Cardiac ventricle fibroblast (primary cell): ENCODE measurements around the genes CASKIN2 and SMIM5.

DNA sequence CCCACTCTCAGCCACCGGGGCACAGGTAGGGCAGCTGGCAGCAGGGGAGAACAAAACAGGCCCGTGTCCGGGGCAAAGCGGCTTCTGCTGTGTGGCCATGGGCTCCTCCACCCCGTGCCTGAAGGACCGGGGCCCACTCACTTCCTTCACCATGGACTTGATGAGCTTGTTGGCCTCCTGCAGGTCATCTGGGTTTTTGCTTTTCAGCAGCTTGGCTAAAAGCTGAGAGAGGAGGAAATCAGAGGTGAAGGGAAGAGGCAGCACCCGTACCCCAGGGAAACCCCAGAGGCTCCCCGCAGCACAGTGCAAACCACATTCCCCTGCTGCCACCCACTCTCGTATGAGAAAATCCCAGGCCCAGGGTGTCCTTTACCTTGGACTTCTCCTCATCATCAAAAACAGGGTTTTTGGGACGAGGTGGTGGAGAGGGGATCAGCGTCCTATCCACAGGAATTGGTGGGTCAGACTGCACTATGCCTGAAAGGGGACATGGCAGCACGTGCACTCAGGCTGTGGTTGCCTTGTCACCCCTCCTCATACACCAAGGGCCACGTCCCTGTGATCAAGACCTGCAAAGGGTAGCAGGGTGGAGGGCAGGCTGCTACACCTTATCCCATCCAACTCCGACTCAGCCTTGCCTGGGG lies 18.6 kb downstream of the GGA3 start:
- RAMPAGE, long total RNA = no peak

DNA sequence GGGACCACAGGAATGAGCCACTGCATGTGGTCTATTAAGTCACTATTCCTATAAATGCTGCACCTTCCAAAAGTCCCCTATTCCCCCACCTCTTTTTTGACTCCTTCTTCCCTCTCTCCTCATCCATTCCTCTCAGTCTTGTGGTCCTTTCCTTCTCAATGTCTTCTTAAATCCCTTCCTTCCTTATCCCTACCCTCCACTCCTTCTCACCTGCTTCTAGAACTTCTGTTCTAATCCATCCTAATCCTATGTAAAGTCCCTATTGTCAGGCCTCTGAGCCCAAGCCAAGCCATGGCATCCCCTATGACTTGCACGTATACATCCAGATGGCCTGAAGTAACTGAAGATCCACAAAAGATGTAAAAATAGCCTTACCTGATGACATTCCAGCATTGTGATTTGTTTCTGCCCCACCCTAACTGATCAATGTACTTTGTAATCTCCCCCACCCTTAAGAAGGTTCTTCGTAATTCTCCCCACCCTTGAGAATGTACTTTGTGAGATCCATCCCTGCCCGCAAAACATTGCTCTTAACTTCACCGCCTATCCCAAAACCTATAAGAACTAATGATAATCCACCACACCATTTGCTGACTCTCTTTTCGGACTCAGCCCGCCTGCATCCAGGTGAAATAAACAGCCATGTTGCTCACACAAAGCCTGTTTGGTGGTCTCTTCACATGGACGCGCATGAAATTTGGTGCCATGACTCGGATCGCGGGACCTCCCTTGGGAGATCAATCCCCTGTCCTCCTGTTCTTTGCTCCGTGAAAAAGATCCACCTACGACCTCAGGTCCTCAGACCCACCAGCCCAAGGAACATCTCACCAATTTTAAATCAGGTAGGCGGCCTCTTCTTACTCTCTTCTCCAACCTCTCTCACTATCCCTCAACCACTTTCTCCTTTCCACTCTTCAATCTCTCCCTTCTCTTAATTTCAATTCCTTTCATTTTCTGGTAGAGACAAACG lies 8.8 kb downstream of the GGA3 start:
- RAMPAGE, long total RNA = no peak

DNA sequence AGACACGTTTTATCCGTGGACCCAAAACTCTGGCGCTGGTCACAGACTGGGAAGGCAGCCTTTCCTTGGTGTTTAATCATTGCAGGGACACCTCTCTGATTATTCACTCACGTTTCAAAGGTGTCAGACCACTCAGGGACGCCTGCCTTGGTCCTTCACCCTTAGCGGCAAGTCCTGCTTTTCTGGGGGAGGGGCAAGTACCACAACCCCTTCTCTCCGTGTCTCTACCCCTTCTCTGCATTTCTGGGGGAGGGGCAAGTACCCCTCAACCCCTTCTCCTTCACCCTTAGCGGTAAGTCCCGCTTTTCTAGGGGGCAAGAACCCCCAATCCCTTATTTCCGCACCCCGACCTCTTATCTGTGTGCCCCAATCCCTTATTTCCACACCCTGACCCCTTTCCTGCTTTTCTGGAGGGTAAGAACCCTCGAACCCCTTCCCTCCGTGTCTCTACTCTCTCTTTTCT lies 8.0 kb downstream of the GGA3 start:
- RAMPAGE, long total RNA = no peak

DNA sequence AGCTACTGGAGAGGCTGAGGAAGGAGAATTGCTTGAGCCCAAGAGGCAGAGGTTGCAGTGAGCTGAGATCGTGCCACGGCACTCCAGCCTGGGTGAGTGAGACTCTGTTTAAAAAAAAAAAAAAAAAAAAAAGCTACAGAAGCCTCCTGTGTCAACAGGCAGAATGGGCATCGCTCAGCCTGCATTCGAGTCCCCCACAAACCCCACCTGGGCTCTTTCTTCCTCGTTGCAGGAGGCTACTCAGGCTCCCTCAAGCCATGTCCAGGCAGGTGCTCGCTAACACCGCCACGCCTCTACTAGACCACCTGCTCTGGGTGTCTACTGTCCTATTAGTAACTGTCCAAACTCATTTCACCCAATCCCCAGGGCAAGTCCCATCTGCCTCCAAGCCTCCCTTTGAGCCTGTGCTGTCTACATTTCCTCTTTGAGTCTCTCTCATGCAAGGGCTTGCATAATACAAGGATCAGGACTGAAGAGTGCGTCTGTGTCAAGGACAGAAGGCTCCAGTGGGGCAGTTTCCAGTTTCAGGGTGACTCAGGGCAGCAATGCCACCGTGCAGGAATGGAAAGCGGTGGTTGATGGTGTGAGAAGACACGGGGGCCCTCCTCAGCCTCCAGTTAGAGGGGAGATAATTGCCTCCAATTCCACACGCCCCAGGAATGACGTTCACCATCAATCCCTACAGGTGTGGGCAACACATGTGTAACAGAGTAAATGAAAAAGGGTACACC lies 24.5 kb upstream of the SLC25A19 start:
- RAMPAGE, long total RNA = no peak

DNA sequence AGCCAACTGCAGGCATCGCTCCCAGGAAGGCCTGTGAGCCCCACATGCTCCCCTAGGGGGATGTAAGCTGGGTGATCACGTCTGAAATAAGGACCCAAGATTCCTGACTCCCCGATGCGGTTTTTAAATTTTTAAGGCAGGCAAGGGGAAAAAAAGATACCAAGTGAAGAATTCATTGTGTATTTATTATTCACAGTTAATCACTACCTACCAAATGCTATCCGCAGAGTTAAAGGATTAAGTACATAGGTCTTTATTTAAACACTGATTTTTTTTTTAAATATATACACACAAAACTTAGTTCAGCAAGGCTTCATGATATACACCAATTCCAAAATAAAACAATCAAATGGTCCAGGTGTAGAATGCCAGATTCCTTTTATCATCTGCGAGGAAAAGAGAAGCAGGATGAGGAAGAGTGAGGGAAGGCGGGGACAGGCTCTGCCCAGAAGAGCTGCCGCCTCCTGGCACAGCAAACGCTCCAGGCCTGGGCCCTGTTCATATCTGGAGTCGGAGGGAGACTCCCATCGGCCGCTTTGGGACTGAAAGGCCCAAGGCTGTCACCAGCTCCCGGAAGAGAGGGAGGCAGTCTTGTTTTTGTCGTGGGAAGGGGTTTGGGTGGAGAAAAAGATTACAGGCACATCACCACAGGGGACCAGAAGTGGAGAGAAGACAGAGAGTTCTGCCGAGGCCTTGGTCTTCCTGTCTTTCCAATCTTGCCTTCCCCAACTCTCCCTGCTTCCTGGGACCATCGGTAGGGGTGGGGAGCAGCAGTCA lies 28.9 kb upstream of the SLC25A19 start:
- RAMPAGE, long total RNA = no peak

GRCh38 chr17:75318689-75319602 lies 29.7 kb upstream of the SLC25A19 start:
- RAMPAGE, long total RNA = no peak

- RAMPAGE, long total RNA = no peak
These were observed 53.4 kb downstream of the GRB2 start for GRCh38 chr17:75351765-75352727.

- RAMPAGE, long total RNA = no peak
These were observed 12.4 kb downstream of the GRB2 start for GRCh38 chr17:75393136-75393444.

GRCh38 chr17:75515196-75516030 lies at the start of gene CASKIN2:
Gene CASKIN2 (minus strand): TSS chr17:75515537.
- RAMPAGE, long total RNA = no peak

DNA sequence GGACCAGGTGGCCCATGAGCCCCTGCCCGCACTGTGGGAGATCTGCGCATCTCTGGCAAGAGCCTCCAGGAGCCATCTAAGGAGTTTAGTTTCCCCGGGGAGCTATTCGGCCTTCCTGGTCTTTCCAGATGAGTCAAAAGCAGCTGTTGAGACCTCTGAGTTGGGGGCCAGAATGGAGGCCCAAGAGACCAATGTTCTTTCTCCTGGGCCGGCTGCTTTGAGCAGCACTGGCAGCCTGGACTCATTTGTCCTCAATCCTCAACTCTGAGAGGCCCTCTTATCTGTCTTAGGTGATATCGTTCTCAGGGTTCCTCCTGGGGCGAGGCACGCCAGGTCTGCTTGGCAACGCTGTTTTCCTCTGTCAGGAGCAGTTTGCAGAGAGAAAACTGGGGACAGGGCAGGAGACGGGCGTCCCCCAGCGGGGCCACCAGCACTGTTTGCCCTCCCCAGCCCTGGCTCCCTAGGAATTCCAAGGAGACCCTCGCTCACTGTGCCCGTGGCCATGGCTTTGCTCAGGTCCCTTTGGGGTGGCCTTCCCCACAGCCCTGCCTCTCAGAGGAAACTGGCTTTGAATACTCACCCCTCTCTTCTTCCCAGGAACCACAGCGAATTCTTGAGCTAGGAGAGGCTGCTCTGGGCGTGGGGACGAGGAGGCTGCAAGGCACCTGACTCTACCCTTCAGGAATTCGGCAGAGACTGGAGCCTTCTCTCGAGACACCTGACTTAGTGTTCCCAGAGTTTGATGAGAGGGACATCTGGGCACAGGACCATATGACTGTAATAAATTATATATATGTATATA lies 6.0 kb downstream of the LLGL2 start:
- RAMPAGE, long total RNA = no peak

- RAMPAGE, long total RNA = no peak
These were observed 16.5 kb downstream of the MYO15B start for GRCh38 chr17:75603796-75604745.

- RAMPAGE, long total RNA = no peak
These were observed 7.5 kb upstream of the SMIM5 start for GRCh38 chr17:75625650-75626290.

- RAMPAGE, long total RNA = no peak
These were observed at the start of gene SMIM5 for GRCh38 chr17:75633348-75634324. Gene SMIM5 (plus strand): TSS chr17:75633434.

- RAMPAGE, long total RNA = no peak
These were observed 6.0 kb upstream of the SMIM6 start for GRCh38 chr17:75639797-75640682.

GRCh38 chr17:75642304-75642783 lies 3.7 kb upstream of the SMIM6 start:
- RAMPAGE, long total RNA = no peak

GRCh38 chr17:75694455-75695070 lies 26.7 kb upstream of the ITGB4 start:
- RAMPAGE, long total RNA = no peak

GRCh38 chr17:75722023-75722636 lies 871 bp downstream of the ITGB4 start:
- RAMPAGE, long total RNA = no peak

DNA sequence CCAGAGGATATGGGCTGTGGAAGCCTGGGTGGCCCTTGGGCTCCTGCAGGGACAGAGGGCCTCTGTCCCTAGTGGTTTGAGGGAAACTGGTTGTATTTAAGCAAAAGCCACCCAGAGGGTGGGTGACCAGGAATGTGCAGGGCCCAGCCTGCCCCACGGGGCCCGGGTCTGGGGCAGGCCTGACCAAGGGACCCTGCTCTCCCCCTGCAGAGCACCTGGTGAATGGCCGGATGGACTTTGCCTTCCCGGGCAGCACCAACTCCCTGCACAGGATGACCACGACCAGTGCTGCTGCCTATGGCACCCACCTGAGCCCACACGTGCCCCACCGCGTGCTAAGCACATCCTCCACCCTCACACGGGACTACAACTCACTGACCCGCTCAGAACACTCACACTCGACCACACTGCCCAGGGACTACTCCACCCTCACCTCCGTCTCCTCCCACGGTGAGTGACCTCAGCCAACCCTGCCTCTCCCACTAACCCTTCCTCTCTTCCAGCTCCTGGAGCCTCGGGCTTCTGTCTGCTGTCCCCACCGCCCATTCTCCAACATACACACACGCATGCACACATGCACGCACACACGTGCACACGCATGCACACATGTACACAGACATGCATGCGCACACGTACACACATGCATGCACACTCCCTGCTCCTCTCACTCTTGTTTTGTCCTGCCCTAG lies 10.5 kb downstream of the GALK1 start:
- RAMPAGE, long total RNA = no peak

GRCh38 chr17:75777611-75778074 lies 1.9 kb downstream of the H3-3B start:
- RAMPAGE, long total RNA = no peak

DNA sequence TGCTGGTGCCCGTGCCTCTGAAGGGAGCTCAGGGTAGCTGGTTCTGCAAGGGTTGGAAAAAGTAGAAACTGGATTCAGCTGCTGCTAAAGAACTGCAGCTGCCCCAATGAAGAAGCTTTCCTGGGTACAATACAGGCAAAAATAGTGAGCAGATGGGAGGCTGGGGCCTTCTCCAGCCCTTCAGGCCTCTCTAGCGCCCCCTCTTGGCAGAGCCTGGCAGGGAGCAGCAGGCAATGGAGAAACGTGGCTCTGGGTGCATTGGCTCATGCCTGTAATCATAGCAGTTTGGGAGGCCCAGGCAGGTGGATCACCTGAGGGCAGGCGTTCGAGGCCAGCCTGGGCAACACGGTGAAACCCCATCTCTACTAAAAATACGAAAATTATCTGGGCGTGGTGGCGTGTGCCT lies 6.2 kb upstream of the WBP2 start:
- RAMPAGE, long total RNA = no peak